Prostate gland (tissue), 2 donors: Measurements from ENCODE around the gene KRTAP10-12.

DNA sequence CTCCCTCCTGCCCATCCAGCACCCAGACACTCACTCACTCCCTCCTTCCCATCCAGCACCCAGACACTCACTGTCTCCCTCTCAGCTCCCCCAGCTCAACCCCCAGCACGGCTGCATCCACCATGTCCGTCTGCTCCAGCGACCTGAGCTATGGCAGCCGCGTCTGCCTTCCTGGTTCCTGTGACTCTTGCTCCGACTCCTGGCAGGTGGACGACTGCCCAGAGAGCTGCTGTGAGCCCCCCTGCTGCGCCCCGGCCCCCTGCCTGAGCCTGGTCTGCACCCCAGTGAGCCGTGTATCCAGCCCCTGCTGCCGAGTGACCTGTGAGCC, at the start of gene KRTAP10-12:
Gene KRTAP10-12, plus strand, starts transcription at position 93 of the 328 bp plus-strand sequence.
- PRO-cap, result no peak
- RAMPAGE, long total RNA, 2 experiments, result no peak in any of the 2 experiments

GRCh38 chr21:44805510-44806544, 4.2 kb upstream of the UBE2G2 start:
- PRO-cap, result no peak
- RAMPAGE, long total RNA, 2 experiments, result no peak in any of the 2 experiments

GRCh38 chr21:44851138-44851866, 22.2 kb downstream of the PTTG1IP start:
- PRO-cap, result no peak
- RAMPAGE, long total RNA, 2 experiments, result no peak in any of the 2 experiments

- PRO-cap, result no peak
- RAMPAGE, long total RNA, 2 experiments, result no peak in any of the 2 experiments
Observed at GRCh38 chr21:44880933-44881621, 7.6 kb upstream of the PTTG1IP start.

- PRO-cap, result no peak
- RAMPAGE, long total RNA, 2 experiments, result no peak in any of the 2 experiments
Observed at GRCh38 chr21:44882134-44882936, 8.8 kb upstream of the PTTG1IP start.

DNA sequence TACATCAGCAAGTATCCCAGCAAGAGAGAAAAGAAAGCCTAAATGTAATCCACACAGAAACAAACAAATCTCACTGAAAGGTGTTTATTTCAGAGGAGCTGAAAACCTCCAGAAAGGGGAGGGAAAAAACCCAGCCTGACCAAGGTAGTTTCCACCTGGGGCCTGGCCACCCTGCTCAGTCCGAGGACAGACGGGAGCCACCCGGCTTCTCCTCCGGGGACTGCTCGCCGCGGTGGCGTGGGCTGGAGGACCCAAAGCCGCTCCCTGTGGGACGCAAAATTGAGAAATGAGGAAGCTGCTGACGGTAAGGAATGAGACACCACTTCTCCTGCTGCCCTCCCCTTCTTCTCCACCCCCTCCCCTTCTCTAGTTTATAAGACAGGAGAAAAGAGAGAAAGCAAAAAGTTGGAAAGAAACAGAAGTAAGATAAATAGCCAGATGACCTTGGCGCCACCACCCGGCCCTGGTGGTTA, 12.7 kb downstream of the ITGB2 start:
- PRO-cap, result unidirectional peak, minus-strand start at position 265 of the sequence
- RAMPAGE, long total RNA, 2 experiments, result no peak in any of the 2 experiments

GRCh38 chr21:44969761-44970525, 30.1 kb downstream of the SLX9 start:
- PRO-cap, result no peak
- RAMPAGE, long total RNA, 2 experiments, result no peak in any of the 2 experiments

DNA sequence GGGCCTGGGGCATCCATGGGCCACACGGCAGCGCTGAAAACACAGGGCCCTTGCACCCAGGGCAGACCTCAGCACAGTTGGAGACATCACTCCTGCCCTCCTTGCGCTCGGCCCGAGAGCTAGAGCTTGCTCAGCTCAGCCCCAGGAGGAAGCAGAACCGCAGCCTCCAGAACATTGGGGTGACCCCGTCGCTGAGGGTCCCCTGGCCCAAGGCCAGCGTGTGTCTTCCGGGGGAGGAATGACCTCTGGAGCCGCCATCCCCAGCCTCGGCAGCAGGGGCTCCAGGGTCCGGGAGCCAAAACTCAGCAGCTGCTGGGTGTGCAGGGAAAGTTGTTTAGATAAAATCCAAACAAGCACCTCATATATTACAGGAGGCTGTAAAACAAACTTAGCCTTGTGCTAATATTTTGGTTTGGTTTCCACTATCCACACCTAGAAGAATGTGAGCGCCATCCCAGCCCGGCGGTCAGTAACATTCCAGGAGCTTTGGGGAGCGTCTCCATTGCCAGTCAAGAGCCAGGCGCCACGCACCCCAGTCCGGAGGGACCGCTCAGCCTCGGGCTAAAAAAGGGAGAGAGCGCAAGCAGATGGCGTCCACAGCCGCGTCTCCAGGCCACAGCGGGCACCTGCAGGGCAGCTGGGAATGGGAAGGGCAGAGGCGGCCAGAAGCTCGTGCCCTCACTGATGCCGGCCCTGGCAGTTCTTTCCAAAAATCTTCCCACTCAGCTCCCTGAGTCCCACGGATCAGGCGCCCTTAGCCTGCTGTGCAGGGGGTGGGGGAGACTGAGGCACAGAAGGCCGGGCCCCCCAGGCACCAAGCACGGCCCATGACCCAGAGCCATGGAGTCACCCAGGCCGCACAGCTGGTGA, 51.9 kb downstream of the SLX9 start:
- PRO-cap, result no peak
- RAMPAGE, long total RNA, 2 experiments, result no peak in any of the 2 experiments

- PRO-cap, result no peak
- RAMPAGE, long total RNA, 2 experiments, result no peak in any of the 2 experiments
Observed at GRCh38 chr21:45154749-45155265, 80.4 kb downstream of the ADARB1 start.

DNA sequence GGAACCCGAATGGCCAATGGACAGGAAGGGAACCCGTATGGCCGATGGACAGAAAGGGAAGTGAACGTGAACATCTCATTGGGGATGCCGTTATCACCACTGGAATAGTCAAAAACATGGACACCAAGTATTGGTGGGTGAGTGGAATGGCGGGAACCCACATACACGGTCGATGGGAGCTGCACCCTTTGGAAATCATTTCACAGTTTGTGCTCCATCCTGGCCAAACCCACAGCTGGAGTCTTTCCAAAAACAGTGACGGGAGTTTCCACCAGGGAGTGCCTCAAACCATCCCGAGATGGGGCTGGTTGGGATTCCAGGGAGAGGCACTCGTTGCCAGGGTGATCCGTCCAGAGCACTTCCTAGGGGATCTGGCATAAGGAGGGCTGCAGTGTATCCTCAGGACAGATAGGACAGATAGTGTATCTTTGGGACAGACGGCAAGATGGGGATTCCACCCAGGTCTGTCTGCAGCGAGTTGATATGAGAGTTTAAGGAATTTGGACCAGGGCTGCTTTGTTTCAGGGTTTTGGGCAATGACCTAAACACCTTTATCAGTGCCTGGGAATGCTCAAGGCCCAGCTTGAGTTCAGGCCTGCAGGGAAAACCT, 3.2 kb upstream of the POFUT2 start:
- PRO-cap, result no peak
- RAMPAGE, long total RNA, 2 experiments, result no peak in any of the 2 experiments

- PRO-cap, result no peak
- RAMPAGE, long total RNA, 2 experiments, result no peak in any of the 2 experiments
Observed at GRCh38 chr21:45293324-45294081, 5.8 kb upstream of the POFUT2 start.

DNA sequence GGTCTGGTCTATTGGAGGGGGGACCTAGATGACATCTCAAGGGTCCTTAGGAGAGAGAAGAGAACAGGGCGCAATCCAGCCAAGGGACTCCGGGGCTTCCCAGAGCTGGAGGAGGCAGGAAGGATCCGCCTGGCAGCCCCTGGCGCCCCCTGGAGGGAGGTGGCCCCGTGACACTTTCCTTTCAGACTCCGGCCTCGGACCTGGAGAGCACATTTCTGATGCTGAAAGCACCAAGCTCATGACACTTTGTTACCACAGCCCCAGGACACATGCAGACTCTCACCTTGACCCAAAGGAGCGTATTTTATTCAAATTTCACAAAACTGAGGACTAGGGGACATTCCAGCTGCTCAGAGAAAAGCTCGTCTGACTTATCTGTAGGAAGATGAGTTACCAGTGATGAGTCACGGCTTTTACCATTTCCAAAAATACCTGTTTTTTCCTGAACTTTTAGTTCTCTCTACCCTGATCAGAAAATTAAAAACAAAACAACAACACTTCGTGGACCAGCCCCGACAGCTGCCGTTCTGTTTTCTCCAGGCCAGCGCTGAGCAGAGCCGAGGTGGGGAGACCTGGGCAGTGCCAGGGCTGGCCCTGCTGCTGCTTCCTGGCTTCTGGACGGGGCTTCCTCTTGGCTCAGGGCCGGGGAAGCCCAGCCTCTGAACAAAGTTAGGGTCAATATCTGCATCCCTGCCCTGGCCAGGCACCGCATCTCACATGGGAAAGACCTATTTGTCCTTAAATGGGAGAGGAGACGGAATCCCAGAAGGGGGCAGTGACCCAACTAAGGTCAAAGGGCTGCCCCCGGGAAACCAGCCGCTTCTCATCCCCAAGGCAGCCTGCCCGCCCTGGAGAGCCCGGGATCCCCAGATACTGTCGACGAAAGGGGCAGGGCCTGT, 21.6 kb upstream of the POFUT2 start:
- PRO-cap, result no peak
- RAMPAGE, long total RNA, 2 experiments, result no peak in any of the 2 experiments

DNA sequence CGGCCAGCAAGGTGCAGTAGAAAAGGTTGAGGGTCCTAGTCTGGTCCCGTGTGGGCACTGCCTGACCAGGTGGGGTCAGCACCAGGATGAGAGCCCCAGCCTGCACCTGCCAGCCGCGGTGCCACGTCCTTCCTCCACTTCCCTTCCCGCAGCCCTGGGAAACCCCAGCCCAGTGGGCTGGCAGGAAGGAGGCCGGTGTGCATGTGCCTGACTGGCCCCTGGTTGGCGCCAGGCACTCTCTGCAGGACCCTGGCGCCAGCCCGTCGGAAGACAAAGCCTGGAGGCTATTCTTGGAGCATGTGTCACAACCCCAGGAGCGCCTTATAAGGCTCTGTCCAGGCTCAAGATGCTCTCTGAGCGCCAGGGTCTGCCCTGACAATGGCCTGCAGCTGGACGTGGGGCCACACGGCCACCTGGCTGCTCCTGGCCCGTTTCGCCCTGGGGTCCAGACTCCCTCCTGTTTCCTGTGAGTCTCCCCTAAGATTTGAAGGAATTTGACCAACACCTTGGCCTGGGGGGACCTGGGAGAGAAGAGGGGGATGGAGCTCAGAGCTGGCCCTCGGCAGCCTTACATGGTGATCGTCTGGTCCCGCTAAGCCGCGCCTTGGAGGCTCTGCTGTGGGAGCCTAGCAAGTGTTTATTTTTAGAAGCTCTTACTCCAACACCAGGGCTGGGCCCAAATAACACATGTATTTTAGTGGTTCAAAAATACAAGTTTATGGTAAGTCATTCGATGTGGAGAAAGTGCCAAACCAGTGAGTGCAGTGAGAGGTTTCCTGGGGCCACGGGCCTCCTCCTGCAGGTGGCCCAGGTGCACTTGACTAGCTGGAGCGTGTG, 32.0 kb upstream of the POFUT2 start:
- PRO-cap, result unidirectional peak, plus-strand start at position 375 of the sequence
- RAMPAGE, long total RNA, 2 experiments, result no peak in any of the 2 experiments

DNA sequence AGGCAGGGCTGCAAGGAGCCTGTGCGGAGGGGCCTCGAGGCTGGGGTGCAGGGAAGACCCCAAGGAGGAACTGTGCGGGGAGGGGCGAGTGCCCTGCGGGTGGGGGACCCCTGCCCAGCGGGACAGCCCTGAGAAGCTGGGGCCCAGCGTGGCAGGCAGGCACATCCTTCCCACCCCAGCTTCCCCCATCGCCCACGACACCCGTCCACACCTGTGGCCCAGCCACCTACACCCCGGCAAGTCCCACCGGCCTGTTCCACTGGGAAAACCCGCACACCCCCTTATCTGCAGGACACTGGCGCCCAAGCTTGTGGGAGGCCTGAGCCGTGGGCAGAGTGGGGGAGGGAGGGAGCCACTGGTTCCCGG, 37.5 kb upstream of the POFUT2 start:
- PRO-cap, result no peak
- RAMPAGE, long total RNA, 2 experiments, result no peak in any of the 2 experiments

- PRO-cap, result no peak
- RAMPAGE, long total RNA, 2 experiments, result no peak in any of the 2 experiments
Observed at GRCh38 chr21:45328524-45329256, 41.0 kb upstream of the POFUT2 start.

DNA sequence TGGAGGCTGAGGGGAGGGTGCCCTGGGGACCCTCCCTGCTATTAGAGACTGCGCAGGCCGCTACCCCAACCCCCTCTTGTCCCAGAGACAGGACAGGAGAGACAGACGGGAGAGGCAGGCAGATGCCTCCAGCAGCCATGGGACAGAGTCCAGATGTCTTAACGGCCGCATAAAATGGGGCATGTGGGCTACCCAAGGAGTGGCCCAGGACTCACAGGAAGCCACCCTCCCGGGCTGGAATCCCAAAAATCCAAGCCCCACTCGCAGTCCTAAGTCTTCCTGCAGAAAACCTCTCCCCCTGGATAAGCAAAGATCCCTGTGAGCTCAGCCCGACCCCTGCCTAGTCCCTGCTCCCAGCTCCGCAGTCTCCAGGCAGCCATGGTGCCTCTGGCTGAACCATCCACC, 43.6 kb upstream of the COL18A1 start:
- PRO-cap, result no peak
- RAMPAGE, long total RNA, 2 experiments, result no peak in any of the 2 experiments

GRCh38 chr21:45388011-45388448, 16.9 kb upstream of the COL18A1 start:
- PRO-cap, result no peak
- RAMPAGE, long total RNA, 2 experiments, result no peak in any of the 2 experiments

- PRO-cap, result no peak
- RAMPAGE, long total RNA, 2 experiments, result no peak in any of the 2 experiments
Observed at GRCh38 chr21:45412677-45413244, 7.8 kb downstream of the COL18A1 start.

DNA sequence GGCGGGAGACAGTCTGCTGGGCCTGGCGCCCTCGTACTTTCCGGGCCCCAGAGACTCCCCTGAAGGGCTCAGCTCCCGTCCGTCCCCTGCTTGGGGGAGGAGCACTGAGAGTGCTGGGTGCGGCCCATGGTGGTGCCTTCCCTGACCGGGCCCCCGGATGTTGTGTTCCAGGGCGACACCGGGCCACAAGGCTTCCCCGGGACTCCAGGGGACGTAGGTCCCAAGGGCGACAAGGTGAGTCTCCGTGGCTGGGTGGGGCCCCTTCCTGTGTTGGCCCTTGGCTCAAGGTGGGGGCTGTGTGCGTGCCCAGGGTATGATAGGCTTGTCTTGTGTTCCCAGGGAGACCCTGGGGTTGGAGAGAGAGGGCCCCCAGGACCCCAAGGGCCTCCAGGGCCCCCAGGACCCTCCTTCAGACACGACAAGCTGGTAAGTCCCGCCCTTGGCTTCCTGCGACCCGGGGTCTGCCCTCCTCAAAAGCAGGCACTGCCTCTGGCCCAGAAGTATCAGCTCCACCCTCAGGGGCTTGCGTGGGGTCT, 62.4 kb downstream of the SLC19A1 start:
- PRO-cap, result no peak
- RAMPAGE, long total RNA, 2 experiments, result no peak in any of the 2 experiments

GRCh38 chr21:45505038-45505727, 37.1 kb downstream of the SLC19A1 start:
- PRO-cap, result no peak
- RAMPAGE, long total RNA, 2 experiments, result start-site peak on the plus strand in 1 of 2 experiments, at chr21:45505152-45505965 at its widest, 34 reads per replicate